Thoracic aorta (tissue), 1 donor: ENCODE results near the genes PMCH and TDG.

- RAMPAGE, long total RNA: no peak
These were observed 3.3 kb upstream of the SYCP3 start for GRCh38 chr12:101742524-101743093.

DNA sequence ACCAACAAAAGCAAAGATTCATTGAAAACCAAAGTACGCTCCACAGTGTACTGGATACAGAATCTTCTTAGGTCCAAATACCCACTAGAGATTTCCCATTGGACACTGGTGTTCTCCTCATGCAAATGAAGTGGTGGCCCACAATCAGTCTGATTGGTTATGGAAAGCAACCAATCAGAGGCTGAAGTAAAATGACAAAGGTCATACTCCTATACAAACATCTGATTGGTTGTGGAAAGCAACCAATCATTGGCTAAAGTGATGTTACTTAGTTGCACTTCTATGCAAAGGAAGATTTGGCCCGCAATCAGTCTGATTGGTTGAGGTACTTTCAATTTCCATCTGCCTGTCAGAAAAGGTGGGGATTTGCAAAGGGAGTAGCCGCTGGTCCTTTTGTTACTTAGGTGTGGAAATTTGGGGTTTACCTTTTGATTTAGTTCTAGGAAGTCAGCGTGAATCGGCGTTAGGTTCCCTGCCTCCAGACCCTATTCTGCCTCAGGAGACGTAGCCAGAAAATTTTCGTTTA lies 1.3 kb upstream of the WASHC3 start:
- RAMPAGE, long total RNA: no peak

DNA sequence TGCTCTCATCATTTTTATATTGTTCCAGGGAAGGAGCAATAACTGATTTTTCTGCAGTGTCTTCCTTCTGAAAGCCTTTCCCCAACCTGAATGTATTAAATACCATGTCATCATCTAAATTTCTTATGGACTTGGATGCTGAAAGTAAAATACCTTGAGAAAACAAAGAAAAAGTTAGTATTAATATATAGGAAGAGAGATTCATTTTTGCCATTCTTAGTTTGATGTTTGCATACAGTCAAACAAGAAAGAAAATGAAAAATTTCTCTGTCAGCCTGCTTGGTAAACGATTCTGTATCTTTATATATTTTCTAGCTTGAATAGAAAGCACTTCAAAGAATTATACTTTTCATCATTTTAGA lies at the start of gene PMCH:
Gene PMCH (minus strand): TSS at position 277 of the 362 bp plus-strand sequence.
- RAMPAGE, long total RNA: no peak

GRCh38 chr12:102463597-102464152 lies 16.7 kb downstream of the IGF1 start:
- RAMPAGE, long total RNA: no peak

DNA sequence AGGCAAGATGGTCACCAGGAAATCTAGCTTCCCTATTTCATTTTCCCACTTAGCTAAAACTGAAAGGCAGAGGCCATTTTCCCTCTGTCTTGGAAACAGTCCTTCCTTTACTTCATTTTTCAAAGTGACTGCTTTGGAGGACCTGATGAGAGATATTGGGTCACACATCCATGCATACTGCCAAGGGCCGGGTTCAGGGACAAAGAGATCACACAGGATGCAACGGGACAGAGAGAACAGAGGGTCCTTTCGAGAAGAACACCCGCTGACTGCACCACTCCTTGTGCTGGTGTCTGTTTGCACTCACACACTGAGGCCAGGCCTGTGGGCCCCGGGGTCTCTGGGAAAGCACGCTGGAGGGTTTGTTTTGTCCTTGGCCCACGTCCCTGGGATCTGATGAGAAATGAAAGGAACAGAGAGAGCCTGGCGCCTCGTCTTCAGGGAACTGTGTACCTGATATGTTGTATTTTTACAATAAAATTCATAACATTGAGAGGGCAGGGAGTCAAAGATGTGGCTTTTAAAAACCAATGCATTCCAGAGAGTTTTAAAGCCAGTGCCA lies 42.2 kb downstream of the PAH start:
- RAMPAGE, long total RNA: no peak

DNA sequence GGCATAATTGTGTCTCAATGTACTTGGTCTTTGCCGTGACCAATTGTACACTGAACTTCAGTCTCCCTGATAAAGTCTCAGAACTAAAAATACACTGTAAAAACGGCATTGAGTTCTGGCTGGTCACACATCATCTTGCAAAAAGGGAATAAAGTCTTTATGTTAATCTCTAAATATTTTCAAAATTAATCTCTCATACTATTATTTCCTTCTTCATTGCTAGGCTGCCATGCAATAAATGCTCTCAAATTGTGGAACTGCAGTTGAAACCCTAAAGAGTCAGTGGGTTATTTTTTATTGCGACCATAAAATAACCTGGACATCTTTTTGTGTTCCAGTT lies 157.5 kb downstream of the ASCL1 start:
- RAMPAGE, long total RNA: no peak

- RAMPAGE, long total RNA: no peak
These were observed 27.2 kb downstream of the C12orf42 start for GRCh38 chr12:103468614-103468891.

DNA sequence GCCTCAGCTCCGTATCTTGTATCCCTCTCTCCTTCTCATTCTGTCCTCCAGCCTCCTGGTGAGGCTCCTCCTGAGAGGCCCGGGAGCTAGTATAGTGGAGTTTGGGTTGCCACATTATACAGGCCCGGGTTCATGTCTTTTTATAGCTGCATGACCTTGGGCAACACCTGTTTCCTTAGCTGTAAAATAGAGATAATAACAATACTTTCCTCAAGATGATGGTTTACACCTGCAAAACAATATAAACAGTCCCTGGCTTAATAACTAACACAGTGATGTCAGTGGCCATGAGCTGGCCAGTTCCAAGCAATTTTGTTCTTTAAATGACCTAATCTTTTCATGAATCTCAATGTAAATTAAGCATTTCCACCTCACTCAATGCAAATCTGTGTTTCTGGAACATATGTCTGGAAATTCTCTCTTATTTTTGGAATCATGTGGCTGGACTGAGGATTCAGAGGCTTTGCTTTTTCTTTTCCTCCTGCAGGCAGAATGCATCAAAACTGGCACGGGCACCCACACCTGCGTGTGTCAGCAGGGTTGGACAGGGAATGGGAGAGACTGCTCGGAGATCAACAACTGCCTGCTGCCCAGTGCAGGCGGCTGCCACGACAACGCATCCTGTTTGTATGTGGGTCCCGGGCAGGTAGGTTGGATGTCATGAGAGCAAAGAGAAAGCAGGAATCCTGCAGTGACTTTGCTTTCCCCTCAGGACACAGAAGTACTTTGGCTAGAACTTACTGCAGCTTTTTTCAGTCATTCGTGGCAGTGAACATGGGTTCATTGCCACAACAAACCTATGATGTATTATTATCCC lies 90.1 kb downstream of the STAB2 start:
- RAMPAGE, long total RNA: no peak

DNA sequence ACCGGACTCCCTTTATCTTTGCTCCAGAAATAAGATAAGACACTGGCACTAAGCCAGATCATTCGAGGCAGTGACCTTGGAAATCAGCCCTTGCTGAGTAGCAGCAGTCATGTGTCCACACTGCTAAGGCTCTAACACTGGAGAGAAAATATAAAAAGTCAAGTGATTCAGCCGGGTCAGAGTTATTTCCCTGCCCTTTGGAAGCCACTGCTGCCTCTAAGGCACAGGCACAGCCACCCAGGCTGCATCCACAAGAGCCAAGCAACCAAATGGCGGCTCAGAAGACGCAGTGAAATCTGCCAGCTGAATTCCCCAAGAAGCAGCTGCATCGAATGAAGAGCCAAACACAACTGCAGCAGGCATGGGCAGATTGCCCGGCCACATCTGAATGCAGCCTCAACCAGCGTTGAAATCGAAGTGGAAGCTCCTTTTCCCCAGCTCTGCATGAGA lies 40.7 kb downstream of the NT5DC3 start:
- RAMPAGE, long total RNA: no peak

DNA sequence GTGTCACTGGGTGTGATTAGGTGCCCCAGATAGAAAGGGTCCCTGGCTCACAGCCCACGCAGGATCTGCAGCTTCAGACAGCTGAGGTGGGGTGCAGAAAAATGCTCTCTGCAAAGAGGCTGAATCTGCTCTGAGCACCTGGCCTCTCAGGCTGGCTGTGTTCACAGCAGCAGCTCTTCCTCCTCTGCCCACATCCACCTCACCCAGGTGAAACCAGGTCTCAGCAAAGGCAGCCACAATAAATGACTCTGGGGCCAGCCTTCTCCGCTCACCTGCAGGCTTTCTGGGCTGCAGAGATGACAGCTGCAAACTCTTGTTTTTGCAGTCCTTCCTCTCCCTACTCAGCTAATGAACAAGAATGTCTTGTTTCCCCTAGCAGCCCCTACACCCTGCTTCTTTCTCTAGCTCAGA lies 28.4 kb upstream of the HSP90B1 start:
- RAMPAGE, long total RNA: no peak

DNA sequence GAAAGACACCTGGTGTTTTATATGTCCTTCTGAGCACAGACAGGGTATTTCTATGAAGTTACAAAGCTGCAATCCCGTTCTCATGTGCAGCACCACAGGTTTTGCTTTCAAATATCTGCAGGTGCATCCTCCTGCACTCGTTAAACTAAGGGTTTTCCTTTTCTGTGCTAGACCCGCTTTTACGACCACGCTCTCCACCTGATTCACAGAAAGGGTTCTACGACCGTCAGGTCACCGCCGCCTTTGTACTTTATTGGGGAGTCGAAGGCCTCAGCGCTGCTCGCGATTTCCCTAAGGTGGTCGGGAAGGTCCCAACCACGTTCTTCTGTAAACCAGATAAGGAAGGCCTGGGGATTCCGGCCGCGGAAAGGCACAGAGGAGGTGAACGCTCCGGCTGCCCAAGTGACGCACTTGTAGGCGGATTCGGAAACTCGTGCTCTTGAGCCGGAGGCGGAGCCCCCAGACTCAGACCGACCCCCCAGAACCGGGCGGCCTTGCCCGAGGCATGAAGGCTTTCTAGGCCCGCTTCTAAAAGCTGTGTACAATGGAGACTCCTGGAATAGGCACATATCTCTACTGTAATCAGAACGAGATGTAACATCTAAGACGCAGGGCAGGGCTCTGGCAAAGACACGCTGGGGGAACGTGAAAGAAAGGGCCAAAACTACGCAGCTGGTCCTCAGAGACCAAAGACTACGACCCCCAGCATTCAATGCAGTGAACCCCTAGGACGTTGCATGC lies 974 bp upstream of the HSP90B1 start:
- RAMPAGE, long total RNA: no peak

GRCh38 chr12:103931390-103931750 lies 1.2 kb downstream of the HSP90B1 start:
- RAMPAGE, long total RNA: no peak

GRCh38 chr12:103938098-103938643 lies 8.0 kb downstream of the HSP90B1 start:
- RAMPAGE, long total RNA: no peak

DNA sequence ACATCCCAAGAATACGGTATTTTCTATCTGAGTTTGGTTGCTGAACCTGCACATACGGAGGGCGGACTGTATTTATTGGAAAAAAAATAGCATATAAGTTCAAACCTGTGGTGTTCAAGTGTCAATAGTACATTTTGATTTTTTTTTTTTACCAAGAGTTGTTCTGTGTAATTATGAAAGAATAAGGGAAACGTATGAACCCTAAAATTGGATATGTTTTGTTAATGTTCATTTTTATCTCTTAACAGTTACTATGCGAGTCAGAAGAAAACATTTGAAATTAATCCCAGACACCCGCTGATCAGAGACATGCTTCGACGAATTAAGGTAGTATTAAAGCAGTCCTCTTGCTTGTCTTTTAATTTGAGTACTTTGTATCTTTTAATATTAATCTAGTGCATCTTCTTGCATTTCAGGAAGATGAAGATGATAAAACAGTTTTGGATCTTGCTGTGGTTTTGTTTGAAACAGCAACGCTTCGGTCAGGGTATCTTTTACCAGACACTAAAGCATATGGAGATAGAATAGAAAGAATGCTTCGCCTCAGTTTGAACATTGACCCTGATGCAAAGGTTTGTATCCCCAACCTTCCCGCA lies 10.5 kb downstream of the UQCC6 start:
- RAMPAGE, long total RNA: no peak

DNA sequence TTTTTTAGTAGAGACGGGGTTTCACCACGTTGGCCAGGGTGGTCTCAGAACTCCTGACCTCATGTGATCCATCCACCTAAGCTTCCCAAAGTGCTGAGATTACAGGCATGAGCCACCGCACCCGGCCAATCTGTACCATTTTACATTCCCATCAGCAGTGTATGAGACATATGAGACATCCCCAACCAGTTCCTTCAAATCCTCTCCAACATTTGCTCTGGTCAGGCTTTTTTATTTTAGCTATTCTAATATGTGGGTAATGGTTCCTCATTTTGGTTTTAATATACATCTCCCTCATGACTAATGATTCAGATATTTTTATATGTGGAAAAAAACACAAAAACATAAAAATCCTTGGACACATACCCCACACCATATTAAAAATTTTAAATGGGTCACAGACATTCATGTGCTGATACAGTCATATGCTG lies 3.2 kb upstream of the UQCC6 start:
- RAMPAGE, long total RNA: no peak

DNA sequence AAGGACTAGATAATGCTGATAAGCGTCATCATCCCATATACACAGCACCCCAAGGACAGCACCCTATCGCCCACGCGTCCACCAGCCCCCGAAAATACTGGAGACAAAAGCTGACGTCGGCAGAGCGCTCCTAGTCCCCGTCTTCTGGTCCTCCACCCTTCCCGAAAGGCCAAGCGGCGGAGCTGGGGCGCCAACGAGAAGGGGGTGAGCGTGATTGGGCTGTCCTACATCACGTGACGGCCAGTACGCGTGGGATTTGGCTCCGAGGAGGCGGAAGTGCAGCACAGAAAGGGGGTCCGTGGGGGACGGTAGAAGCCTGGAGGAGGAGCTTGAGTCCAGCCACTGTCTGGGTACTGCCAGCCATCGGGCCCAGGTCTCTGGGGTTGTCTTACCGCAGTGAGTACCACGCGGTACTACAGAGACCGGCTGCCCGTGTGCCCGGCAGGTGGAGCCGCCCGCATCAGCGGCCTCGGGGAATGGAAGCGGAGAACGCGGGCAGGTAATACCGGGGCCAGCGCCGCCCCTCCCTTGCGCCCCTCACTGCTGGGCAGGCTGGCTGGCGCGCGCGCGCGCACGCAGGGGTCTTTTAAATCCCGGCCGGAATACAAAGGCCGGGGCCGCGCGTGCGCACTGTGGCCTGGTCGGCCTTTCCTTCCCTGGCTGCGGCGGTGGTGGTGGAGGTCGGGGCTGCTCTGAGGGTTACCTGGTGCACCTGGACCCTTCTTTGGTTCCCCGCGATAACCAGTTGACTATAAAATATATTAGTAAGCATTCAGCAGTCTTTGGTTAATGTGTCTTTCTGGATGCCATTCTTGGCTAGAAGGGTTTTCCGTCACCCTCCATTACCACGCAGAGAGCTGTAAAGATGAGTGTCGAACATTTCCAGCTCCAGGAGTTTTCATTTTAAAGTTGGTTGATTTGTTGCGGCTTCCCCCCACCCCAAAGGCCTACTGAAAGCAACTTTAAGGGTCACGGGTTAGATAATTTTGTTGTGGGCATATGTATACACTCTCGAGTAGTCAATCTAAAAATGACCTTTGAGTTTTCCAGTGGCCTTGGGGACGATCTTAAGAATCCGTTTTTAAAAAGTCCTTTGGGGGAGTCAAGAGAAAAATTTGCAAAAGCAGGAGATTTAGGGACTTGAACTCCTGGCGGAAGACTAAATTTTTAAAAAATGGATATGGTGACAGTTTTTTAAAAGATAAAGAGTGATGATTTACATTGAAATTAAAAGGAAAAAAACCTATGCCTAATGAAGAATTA lies at the start of gene TDG:
Gene TDG (plus strand): TSS at position 311 of the 1,263 bp plus-strand sequence.
- RAMPAGE, long total RNA: start-site peak on the minus strand centred at position 359 of the sequence, 509 bp wide, 15 reads

DNA sequence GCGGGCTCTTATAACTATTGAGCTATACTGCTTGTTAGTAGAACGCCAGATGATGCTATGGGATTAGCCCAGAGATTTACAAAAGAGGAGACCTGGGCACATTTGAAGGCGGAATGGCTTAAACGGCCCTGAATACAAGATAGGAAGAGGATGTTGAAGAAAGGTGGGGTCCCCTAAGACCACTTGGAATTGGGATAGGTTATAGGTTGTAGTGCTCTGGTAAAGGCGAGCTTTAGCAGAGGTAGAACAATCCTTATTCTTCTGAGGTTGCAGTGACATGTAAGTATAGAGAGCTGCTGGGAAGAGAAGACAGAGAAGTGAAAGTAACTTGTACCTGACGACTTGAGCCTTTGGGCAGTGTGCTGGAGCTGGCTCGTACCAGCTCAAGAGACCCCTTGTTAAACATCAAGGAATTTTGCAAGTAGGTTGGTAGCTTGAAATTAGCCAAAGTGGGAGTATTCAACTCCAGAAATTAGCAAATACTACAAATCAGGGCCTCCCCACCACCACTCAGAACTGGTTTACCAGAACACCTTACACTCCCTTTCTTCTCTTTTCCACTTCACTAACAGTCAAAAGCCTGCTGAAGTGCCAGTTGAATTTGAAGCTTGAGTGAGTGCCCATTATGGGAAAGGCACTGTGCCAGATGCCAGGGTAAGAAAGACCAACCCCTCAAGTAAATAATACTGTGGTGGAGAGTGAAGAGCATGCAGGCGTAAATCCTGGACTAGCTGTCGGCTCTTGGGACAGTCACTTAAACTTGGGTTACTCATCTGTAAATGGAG lies 27.3 kb upstream of the EID3 start:
- RAMPAGE, long total RNA: no peak

- RAMPAGE, long total RNA: no peak
These were observed 1.5 kb downstream of the CHST11 start for GRCh38 chr12:104458212-104458773.

DNA sequence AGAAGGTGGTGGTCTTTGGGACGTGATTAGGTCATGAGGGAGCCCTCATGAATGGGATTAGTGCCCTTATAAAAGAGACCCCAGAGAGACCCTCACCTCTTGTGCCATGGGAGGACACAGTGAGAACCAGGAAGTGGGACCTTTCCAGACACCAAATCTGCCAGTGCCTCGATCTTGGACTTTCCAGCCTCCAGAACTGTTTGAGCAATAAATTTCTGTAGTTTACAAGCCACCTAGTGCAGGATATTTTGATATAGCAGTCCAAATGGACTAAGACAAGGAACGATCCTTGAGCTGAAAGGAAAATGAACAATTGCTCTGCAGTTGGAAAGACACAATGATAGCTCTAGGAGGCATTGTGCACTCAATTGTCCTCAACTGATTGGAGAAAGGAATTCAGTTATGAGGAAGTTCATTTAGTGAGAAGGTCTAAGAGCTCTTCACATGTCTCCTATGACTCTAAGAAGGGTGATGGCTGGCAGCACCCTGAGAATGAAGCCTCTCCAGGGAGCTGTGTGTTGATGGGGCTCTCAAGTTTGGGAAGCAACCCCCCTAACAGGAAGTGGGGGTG lies 20.9 kb downstream of the CHST11 start:
- RAMPAGE, long total RNA: no peak

GRCh38 chr12:104486942-104487243 lies 30.1 kb downstream of the CHST11 start:
- RAMPAGE, long total RNA: no peak